Neural crest cell (in vitro differentiated cells): ENCODE results near the genes AZIN2, TRIM62 and ZNF362.

DNA sequence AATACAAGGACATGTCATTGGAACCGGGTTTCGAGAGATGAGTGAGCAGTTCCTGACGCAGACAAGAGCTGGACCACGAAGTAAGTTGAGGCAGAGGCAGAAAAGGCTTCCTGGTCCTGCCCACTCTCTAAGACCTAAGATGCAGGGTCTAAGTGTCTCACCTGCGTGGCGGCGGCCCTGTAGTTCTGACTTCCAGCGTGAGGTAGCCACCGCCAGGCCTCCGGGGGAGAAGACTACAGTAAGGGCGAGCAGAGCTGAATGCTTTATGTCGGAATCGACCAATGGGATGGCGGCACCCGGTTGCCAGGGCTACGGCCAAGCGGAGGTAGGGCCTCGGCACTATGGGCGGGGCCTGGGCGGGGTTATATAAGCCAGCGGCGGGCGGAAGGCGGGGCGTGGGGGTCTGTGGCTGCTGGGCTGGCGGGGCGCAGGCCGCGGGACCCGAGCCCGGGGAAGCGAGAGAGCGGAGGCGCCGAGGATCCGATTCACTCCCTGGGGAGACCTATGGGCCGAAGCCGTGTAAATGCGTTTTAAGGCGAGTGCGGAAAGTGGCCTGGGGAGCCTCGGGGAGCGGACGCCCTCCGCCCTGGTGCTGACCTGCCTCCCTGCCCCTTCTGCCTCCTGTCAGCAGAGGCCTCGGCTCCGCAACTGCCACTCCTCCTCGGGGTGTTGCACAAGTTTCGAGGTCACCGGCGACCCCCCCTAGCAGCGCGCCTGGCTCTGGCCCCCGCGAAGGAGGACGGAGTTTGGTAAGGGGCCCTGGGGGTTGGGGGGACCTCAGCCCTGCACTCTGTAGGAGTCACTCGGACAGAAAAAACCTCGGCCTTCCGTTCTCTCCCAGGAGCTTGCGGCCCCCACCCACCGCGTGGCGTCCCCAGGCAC is at the start of gene AZIN2:
AZIN2 (plus strand) TSS at position 394 of the 882 bp plus-strand sequence.
- PRO-cap = bidirectional peak, plus-strand start at position 396 of the sequence, minus-strand start at position 235 of the sequence

- PRO-cap = no peak
Observed at GRCh38 chr1:33142674-33143265, 39.1 kb downstream of the TRIM62 start.

DNA sequence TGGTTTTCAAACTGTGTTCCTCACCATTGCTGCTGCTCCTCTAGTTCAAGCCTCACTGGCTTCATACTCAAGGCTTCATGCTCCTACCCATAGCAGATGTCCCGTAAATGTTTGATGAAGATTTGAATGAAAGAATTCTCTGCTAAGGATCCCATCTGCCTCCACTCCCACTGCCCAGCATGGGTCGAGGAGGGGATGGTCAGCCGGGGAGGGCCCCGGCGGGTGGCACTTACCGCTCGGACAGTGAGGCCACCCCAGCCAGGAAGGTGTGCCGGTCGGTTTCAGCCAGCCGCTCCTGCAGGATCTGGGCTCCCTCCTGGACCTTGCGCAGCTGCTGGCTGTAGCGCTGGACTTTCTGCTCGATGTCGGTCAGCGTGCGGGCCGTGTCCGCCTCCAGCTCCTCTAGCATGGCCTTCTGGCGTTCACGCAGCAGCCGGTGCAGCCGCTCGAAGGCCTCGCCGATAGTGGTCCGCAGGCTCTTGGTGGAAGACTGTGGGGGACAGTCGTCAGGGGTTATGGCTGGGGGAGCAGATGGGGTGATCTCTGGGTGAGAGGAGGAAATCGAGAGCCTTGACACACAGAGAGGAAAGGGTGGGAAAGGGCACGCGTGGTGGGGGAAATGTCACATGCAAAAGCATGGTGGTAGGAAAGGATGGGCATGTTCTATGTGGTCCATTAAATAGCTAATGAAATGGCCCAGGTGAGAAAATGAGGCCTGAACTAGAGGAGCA is 22.2 kb downstream of the TRIM62 start:
- PRO-cap = no peak

- PRO-cap = no peak
Observed at GRCh38 chr1:33175743-33177187, 5.6 kb downstream of the TRIM62 start.

DNA sequence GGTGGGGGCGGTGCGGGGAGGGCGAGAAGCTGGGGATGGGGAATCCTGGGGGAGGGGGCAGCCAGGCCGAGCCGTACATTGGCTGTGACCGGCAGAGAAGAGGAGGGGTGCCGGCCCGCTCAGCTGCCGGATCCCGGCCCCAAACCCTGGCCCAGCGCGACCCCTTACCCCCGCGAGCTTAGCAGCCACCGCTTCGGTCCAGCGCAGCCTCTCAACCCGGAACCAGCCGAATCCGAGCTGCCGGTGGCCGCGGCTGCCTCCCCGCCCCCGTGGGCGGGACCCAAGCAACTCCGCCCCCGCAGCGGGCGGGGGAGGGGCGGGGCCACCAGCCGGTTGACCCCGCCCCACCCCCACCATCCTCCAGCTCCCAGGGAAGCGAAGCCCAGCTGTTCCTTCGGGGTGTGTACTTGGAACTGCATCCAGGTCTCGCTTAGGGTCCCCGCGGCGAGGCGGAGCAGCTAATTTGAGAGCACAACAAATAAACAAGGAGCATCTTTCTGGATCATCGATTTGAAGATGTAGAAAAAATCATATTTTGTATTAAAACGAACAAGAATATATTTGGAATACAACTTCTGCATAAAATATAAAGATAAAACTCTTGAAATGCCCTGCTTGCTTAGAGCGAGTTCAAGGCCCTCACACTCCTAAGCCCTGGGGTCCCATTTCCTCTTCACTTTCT is at the start of gene TRIM62:
TRIM62 (minus strand) TSS at position 218 of the 682 bp plus-strand sequence.
- PRO-cap = bidirectional peak, plus-strand start at position 393 of the sequence, minus-strand start at position 216 of the sequence

GRCh38 chr1:33255822-33256624 is at the start of gene ZNF362:
Gene ZNF362 (plus strand): TSS chr1:33256492.
- PRO-cap = bidirectional peak, plus-strand start at chr1:33255956, minus-strand start at chr1:33255954; bidirectional peak, plus-strand start at chr1:33256152, minus-strand start at chr1:33256229; bidirectional peak, plus-strand start at chr1:33256492, minus-strand start at chr1:33256497

- PRO-cap = bidirectional peak, plus-strand start at chr1:33256895, minus-strand start at chr1:33256937; bidirectional peak, plus-strand start at chr1:33257185, minus-strand start at chr1:33257135; bidirectional peak, plus-strand start at chr1:33257668, minus-strand start at chr1:33257504; unidirectional peak, minus-strand start at chr1:33257729; unidirectional peak, minus-strand start at chr1:33257783
Observed at GRCh38 chr1:33256625-33257864, 753 bp downstream of the ZNF362 start.

DNA sequence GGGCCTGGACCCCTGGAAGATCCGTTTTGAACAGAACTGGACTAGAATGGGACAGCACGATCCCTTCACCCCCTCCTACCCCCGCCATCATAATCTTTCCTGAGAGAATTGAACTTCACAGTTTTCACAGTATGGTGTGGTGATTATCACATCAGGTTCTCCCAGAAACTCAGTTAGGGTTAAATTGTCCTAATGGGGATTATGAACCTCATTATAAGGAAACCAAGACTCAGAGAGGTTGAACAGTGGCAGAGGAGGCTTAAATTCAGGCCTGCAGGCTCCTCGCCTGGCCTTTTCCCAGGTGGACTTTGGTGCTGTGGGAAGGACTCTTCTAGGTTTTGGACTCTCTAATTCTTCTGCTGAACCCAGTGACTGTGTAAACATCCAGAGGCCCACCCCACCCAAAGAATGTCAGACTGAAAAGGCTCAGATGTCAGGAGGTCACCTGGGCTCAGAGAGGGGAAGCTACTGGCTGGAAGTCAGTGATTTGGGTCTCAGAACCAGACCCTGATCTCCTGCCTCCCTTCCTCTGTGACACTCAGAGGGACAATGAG is 2.4 kb downstream of the ZNF362 start:
- PRO-cap = no peak

DNA sequence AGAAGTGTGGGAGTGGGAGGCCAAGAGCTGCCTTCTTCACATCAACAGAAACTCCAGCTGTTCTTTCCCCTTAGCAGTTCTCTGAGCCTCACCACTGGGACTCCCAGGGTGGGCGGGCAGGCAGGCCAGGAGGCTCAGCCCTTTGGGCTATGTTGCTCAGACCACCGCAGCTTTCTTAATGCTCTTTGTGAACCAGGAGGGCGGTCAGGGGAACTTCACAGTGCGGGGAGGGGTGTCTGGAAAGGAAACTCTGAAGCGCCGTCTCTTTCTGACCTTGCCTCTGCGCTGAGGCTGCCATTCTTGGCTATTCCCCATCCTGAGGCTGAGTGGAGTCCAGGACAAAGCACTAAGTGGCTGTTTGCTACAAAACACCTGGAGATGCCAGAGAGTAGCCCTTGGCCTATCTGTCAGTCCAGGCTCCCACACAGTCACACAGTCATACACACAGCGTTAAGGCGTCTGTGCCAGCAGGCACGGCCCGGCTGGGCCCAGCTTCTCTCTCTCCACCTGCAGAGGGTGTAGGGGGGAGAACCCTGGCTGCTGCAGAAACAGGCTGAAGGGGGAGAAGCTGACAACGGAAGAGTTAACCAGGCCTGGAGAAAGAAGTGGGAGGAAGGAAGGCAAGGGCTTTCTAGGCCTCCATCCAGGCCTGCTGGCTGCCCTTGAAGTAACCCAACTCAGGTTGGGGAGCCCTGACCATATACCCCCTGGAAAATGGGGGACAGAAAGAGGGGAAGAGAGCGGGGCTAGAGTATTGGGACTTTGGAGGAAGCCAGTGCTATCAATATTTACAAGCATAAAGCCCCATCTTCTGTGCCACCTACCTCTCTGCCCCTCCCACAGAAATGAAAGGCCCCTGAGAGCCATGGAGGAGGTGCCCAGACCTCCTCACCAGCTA is 3.2 kb upstream of the A3GALT2 start:
- PRO-cap = no peak

DNA sequence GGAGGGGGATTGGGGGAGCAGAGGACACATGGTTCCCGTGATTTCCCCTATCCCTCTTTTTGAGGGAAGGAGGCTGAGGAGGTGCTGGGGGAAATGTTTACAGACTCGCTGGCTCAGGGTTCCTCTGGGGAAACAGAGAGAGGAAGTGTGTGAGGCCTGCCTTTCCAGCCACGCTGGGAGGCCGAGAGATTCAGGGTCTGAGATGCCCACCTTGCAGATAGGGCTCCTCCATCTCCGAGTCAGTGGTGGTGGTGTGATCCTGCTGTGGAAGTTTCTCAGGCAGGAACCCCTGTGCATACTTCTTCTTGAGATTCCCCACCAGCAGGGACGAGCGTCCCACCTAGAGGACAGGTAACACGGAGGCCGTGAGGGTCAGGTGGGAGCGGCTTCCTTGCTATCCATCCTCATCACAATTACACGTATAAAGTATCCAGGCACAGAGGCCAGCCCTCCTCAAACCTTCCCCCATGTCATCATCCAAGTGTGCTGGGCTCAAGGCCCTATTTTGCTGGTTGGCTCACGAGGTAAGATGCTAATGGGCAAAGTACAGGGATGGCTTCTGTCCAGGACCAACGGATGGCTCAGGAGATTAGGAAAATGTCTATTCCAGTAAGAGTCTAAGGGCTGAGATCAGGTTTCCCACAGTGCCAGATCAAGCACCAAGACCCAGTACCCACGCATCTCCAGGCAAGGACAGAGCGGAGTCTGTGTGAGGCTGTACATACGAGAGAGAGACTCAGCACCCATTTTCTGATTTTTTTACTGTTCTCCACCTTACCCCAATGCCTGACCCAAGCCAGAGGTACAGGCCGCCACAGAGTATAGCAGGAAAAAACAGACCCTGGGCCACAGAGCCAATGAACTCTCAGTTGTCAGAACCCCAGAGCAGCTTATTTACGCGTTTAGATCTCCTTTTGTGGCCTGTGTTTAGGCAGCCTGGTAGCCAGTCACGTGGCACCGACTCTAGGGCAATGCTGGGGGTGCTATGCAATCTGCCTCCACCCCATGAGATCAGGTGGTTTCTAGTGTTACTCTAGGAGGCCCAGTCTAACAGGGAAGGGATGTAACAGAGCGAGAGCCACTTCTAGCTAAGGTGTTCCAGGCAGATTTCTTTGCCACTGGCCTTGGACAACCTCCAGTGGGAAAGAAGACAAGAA is 11.5 kb upstream of the A3GALT2 start:
- PRO-cap = no peak

DNA sequence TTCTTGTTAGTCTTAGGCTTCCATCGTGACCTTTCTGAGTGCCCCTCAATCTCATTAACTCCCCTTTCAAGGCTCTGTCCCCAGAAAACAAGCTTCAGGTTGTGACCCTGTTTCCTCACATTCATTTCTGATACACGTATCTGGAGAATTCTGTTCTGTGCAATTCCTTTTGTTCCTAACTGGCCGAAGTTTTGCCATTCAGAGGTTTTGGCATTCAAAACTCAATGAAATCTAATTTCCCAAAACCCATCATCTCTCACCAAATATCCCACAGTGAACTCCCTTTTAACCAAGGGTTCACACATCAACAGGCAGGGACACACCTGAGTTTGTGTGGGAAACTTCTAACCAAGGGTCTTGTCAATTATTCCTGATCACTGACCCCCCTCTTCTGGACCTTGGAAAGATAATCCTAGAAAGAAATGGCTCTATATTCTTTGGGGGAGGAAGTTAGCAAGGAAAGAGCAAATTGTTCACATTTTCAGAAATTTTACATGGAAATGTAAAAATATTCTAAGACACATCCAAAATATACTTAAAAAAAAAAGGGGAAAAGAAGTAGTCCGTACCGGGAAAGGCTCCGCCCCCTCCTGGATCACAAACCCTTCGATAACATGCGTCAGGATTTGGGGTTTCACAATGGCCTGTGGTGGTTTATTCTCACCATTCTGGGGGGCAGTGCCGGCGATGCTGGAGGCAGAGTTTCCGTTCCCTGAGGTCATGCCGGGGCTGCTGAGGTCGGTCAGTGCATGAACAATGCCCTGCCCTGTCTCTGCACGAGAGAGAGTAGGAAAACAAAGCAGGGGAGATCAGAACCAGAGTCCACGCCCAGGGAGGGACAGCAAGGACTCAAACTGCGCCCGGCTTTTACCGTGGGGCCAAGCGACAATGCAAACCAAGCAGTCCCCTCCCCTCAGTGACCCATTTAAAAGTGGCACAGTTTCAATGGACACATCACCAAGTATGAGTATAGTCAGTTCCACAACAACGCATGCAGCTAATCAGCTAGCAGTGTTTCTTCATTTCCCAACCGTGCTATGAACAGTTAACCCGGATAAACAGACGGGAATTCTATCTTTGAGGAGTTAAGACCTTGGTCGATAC is 13.0 kb upstream of the A3GALT2 start:
- PRO-cap = no peak

GRCh38 chr1:33461473-33461775 is 11.0 kb upstream of the ZSCAN20 start:
- PRO-cap = no peak

GRCh38 chr1:33470470-33471216 is 1.8 kb upstream of the ZSCAN20 start:
- PRO-cap = no peak

DNA sequence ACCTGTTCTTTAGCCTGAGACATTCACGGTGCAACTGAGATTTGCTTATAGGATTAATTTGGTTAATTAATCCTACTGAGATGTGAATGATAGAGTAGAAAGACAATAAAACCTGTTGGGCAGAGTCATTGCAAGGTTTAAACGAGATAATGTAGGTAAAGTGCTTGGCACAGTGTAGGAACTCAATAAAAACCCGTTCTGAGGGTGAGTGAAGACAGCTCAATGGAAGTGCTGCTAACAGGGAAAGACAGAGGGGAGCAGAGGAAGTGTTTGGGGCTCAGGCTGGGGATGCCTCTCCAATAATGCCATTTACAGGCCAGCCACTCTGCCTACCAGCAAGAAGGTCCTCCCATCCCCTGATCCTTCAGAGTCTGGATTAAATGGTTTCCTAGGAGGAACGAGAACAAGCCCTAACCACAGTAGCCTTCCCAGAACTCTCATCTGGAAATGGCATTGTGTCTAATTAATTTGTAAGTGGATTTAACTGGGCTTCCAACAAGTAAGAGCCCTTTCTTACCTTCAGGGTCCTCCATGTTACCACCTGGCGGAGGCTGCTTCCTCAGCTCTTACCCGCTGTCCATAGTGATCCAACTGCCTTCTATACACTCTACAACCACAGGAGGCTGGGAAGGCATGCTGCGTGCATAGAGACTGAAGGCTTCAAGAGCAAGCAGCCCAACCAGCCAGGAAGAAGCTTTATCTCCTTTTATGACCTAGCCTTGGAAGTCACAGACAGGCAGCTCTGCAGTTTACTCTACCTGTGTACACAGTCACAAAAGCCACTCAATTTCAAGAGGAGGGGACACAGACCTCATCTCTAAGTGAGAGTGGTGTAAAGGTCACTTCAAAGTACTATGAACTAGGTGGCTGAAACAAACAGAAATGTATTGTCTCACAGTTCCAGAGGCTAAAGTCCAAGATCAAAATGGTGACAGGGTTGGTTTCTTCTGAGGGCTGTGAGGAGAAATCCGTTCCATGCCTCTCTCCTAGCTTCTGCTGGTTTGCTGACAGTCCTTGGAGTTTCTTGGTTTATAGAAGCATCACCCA is 69.9 kb upstream of the GJB5 start:
- PRO-cap = no peak

GRCh38 chr1:35177347-35177733 is 15.6 kb downstream of the SFPQ start:
- PRO-cap = no peak

- PRO-cap = no peak
Observed at GRCh38 chr1:35397156-35397706, 128.7 kb downstream of the ZMYM4 start.

DNA sequence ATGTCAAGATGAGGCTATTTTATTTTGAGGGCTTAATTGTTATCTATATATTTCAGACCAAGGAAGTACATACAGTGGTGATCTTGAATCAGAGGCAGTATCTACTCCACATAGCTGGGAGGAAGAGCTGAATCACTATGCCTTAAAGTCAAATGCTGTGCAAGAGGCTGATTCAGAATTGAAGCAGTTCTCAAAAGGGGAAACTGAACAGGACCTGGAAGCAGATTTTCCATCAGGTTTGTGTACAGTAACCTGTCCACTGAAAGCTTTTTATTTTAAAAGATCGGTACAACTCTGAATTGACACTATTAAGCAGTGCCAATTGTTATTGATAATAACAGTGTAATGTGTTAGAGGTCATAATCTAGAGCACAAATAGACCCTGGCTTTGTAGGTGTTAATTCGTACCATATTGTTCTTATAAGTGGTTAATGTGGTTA is 130.3 kb downstream of the ZMYM4 start:
- PRO-cap = no peak

DNA sequence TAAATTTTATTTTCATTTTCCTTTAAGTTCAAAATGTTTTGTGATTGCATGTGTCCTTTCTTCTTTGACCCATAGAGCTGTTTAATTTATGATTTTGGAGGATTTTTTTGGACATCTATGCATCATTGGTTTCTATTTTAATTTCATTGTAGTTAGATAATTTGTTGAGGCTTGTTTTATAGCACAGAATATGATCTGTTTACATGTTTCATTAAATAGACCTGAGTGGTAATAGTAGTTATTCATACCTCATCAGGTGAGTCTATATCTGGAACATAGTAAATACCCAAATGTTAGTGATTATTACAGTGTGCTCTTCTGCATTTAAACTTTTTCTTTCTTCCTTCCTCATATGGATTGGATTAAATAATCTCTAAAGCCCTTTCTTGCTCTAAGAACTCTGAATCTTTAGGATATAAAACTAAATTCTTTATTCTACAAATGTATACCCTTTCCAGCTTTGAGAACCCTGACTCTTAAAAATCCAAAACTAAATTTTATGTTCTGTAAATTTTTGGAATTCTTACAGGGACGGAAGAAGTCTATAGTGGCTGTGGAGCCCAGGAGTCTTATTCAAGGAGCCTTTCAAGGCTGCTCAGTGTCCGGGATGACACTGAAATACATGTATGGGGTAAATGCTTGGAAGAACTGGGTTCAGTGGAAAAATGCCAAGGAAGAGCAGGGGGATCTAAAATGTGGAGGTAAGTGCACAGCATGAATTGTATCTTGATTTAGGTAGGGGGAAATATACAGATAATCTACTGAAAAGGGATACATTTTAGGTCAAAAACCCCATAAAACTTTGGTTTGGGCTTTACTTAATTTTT is 136.2 kb downstream of the ZMYM4 start:
- PRO-cap = no peak

DNA sequence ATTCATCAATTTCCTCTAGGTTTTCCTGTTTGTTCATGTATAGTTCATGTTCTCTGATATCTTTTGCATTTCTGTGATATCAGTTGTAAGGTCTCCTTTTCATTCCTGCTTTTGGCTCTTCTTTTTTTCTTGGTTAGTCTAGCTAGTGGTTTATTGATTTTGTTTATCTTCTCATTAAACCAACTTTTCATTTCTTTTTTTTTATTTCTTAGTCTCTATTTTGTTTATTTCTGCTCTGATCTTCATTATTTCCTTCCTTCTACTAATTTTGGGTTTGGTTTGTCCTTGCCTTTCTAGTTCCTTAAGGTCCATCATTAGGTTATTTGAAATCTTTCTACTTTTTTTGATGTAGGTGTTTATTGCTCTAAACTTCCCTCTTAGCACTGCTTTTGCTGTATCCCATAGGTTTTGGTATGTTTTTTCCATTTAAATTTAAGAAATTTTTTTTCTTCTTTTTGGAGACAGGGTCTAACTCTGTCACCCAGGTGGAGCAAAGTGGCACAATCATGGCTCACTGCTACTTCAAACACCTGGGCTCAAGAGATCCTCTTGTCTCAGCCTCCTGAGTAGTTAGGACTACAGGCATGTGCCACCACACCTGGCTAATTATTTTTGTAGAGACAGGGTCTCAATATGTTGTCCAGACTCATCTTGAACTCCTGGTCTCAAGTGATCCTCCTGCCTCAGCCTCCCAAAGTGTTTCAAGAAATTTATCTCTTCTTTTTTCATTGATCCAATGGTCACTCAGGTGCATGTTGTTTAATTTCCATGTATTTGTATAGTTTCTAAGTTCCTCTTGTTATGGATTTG is 29.3 kb downstream of the KIAA0319L start:
- PRO-cap = no peak

- PRO-cap = no peak
Observed at GRCh38 chr1:35553969-35554700, 3.1 kb downstream of the KIAA0319L start.